Aortic smooth muscle cell (primary cell): ENCODE measurements around a stretch of chr22.

DNA sequence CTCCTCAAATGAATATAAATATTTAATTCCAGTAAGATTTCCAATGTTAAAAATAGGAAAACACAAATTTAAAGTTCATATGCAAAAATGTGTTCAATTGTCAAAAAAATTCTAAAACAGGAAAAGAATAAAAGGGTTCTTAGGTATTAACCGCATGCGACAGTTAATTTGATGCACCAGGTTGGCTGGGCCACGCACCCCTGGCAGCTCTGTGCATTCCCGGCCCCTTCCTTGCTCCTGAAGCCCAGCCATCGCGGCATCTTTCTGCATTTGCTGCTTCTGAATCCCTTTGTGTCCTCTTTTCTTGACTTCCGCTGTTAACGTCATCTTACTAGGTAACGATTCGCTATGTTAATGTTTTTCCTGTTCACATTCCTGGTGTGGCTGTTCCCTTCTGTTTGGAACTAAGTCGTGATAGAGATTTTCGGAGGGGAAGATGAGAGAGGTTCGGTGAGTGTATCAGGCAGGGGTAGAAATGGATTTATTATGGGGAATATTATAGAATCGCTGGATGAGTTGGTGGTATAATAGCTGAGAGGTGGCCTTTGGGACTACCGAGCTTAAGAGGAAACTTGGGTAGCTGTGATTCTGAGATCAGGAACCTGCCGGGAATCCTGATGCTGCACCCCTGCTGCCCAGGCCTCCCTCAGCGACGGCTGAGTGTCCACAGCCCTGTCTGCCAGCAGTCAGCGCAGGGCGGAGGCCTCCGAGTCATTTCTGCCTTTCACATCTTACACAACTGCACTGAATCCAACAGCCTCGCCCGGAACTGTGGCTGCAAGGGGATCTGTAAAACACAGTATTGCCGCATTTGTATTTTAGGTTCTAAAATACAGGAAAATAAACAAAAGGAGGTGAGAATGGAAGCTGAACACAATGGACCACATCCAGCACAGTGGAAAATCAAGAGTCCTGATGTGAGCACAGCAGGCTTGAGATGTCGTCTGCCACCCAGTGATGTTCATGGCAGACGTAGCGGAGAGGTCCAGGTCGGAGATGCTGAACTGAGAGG lies 5.7 kb upstream of the ODF3B start:
- RRBS = no CpG with 5 or more reads among the region's 28 CpGs

GRCh38 chr22:50541644-50542042 lies 4.1 kb upstream of the KLHDC7B start:
- RRBS = no CpG with 5 or more reads among the region's 5 CpGs

- RRBS = no CpG with 5 or more reads among the region's 24 CpGs
These were observed 314 bp downstream of the SYCE3 start for GRCh38 chr22:50562407-50562802.

- RRBS = no CpG with 5 or more reads among the region's 8 CpGs
These were observed 1.7 kb upstream of the SYCE3 start for GRCh38 chr22:50564372-50564935.

DNA sequence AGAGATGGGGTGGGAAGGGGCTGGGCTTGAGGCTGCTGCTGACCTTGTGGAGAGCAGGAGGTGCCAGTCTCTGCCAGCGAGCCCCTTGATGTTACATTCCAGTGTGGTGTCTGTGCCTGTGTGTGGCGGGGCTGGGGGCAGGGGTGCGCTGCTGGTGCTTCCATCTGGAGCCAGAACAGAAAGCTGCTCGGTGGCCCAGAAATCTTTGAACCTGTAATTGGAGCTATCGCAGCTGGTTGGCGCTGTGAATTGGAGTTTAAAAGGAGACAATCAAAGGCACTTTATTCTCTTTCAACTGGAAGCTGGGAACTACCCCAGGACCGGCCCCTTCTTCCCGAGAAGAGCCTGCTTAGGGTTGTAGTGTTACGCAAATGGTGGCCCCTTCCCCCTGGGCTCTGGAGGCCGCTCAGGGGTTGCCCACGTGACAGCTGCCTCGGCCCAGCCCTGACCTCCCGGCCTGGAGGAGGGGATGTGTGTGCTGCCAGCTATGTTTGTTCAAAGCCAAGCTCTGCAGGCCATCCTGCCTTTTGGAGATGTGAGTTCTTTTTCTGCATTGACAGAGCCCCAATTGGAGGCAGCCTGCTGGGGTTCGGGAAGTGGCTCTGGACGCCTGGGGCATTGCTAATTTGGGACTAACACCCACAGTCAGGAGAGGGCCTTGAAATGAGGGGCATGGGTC lies 13.9 kb upstream of the ARSA start:
- RRBS = no CpG with 5 or more reads among the region's 15 CpGs

DNA sequence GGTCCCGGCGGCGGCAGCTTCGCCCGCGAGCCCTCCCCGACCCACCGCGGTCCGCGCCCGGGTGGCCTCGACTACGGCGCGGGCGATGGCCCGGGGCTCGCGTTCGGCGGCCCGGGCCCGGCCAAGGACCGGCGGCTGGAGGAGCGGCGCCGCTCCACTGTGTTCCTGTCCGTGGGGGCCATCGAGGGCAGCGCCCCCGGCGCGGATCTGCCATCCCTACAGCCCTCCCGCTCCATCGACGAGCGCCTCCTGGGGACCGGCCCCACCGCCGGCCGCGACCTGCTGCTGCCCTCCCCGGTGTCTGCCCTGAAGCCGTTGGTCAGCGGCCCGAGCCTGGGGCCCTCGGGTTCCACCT lies 17.3 kb upstream of the ACR start:
- RRBS = 7% methylated on average over 33 of the region's 49 CpGs

DNA sequence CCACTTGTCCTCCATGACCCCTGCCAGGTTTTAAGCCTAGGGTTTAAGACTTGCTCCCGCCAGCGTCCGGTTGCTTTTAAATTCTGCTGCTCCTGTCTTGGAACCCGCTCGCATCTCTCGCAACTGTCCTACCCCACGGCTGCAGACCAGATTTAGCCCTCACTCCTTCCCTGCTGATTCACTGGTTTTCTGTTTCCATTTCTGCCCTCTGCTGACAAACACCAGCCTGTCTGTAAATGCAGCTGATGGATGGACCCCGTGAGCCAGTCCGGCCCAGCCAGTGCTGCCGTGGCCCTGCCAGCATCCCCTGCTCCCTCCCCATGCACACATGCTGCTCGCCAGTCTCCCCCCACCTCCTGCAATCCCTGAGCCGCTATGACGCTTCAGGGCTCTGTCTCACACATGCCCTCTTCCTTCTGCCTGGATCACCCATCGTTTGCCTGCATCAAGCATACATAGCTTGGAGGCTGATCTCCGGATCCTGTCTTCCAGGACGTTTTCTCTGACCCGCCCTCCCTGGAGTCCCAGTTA lies 4.5 kb upstream of the ACR start:
- RRBS = no CpG with 5 or more reads among the region's 17 CpGs